AG08470 (cell line): ENCODE data around the gene GPN3.

- RRBS: 47% methylated on average over 2 of the region's 14 CpGs
These were observed 9.8 kb downstream of the FAM222A start for GRCh38 chr12:109723354-109723922.

DNA sequence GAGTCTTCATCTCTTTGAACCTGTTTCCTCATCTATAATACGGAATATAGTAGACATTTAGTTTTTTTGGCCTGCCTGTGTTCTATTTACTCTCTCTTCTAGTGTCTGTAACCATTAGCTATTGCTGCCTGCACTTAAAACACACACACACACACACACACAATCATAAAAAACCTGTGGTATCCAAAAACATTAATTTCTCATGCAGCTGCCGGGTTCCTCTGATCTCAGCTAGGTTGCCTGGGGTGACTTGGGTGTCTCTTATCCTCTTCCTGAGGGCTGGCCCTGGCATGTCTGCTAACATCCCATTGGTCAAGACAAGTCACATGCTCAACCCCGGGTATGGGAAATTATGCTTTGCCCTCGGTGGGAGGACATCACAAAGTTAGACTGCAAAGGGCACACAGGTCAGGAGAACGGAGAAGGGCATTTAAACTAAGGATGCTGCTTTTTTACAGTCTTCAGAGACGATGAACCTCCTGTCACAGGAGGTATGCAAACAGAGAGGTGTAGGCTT lies 55.7 kb downstream of the TRPV4 start:
- RRBS: 0% methylated on average over 1 of the region's 6 CpGs

- RRBS: no CpG with 5 or more reads among the region's 21 CpGs
These were observed 43.6 kb downstream of the GIT2 start for GRCh38 chr12:109952137-109953426.

GRCh38 chr12:110233444-110233891 lies 47.6 kb upstream of the ATP2A2 start:
- RRBS: no CpG with 5 or more reads among the region's 6 CpGs

- RRBS: no CpG with 5 or more reads among the region's 9 CpGs
These were observed 33.4 kb upstream of the ATP2A2 start for GRCh38 chr12:110247609-110248062.

- RRBS: no CpG with 5 or more reads among the region's 2 CpGs
These were observed 48.5 kb downstream of the ANAPC7 start for GRCh38 chr12:110355126-110355378.

- RRBS: no CpG with 5 or more reads among the region's 24 CpGs
These were observed 31.9 kb downstream of the ANAPC7 start for GRCh38 chr12:110371090-110372434.

- RRBS: under 1% methylated on average over 41 of the region's 93 CpGs
These were observed at the start of gene GPN3 for GRCh38 chr12:110467850-110469034. Gene GPN3 (minus strand): TSS chr12:110468257.

GRCh38 chr12:110502434-110502708 lies 240 bp downstream of the RAD9B start:
- RRBS: no CpG with 5 or more reads among the region's 8 CpGs

DNA sequence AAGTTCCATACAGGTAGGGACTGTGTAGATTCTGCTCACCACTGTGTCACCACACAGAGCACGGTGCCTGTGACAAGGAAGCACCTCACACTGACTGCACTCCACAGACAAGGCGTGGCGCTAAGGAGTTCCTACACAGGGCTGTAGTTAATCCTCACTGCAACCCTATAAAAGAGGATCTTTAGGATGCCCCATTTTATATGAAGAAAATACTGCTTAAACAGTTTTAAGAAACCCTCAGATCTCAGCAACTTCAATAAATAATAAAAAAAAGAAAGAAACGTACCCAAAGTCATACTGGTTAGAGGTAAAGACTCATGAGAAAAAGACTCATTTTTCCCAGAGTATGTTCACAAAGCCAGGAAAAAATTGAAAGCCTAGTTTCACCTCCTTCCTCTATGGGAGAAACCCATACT lies 36.9 kb downstream of the RAD9B start:
- RRBS: no CpG with 5 or more reads among the region's 4 CpGs

DNA sequence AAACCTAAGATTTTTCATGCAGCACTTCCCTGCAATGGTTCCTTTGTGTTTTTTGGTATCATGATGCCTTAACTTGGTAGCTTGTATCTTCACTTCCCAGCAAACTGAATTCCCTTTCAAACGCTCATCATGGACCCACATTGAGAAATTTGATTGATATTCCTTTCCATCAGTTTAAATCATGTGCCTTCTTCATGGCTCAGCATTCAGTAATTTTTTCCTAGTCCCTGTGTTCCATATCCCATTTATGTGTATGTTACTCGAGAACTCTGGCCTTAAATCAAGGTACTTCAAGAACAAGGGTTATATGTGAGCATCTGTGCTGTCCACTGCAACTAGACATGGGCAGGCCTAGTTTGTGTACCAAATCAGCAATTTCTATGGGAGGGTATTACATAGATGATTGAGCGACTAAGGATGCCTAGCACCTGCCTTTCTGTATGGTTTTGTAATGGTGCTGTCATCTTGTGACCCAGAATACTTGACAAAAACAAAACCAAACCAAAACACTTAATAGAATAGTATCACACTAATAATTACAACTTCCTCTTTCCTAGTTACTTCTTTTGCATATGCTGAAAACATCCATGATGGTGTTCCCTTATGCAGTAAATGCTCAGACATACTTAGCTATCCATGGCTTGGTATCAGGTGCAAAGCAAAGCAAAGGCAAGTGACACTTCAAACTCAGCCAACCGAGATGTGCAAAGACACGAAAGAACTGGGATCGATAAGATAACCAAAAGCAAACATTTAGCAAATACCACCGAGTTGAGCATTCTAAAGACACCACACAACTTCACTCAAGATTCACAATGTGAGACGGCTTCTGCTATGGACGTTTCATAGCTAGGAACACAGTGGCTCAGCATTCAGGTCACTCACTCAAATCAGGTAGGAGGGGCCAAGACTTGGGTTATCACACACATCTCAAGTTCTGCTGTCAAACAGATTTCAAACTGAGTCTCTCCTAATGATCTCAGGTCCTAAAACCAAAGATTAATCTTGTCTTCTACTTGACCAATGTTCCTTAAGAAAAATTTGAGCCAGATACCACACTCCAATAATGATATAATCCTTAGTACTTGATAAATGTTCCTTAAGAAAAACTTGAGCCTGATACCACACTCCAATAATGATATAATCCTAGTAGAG lies 24.4 kb downstream of the PPP1CC start:
- RRBS: no CpG with 5 or more reads among the region's 9 CpGs

DNA sequence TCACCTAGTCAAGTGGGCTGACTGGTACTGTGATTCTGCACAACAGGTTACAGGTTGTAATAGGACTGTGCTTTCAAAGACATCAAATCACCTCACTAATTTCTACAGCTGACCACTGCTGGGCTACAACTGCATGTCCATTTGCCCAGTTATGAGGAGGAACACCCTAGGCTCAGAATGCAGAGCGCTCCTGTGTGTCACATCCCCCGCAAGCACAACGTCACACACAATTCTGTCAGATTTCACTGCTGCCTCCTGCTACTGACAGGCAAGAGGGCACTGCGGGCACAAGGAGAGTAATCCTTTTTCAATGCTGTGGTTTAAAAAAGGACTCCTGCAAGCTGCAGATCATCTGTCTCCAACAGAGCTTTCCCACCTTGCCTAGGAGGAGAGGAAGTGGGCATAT lies 4.2 kb downstream of the PPP1CC start:
- RRBS: no CpG with 5 or more reads among the region's 4 CpGs

- RRBS: 15% methylated on average over 3 of the region's 28 CpGs
These were observed 3.1 kb downstream of the CUX2 start for GRCh38 chr12:111036870-111037598.

- RRBS: no CpG with 5 or more reads among the region's 14 CpGs
These were observed 7.8 kb downstream of the PHETA1 start for GRCh38 chr12:111360903-111361649.

DNA sequence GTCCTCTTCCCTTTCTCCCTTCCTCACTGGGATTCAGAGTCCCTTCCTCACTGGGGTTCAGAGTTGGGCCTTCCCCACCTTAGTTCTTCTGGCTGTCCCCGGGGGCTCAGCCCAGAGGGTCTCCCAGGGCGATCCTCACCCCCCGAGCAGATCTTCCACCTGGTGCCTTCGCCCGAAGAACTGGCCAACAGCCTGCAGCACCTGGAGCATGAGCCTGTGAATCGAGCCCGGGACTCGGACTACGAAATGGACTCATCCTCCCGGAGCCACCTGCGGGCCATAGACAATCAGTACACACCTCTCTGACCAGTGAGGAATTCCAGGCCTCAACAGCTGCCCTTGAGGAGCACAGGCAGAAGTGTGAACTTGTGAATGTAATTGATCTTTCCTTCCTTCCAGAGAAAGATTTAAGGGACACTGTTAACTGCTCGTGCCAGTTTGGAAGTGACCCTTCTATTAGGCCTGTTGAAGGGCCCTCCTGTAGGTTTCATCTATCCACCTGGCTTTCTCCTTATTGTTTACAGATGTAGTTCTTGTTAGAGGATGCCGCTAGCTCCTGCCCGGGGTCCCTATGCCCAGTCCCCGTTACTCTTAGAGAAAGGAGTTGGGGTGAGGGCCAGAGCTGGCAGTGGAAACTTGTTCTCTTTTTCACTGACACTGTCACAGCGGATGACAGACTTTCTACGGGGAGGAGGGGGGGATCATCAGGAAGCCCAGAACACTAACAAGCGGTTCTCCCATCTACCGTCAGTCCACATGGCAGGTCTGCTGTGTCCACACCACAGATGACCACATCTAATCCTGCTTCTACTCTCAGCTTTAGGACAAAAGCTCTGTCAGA lies 42.5 kb downstream of the SH2B3 start:
- RRBS: no CpG with 5 or more reads among the region's 19 CpGs

DNA sequence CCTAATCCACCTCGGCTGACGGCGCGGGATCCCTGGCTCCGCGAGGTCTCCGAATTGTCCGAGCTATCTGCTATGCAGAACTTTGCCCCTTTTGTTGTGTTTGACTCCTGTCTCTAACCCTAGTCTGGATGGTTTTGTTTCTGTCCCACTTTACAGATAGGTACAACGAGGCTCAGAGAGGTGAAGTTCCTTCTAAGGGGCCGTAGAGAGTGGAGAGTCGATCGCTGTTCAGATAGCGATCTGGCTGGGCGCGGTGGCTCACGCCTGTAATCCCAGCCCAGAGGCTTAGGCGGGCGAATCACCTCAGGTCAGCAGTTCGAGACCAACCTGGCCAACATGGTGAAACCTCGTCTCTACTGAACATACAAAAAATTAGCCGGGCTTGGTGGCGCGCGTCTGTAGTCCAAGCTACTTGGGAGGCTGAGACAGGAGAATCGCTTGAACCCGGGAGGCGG lies 369 bp downstream of the ACAD10 start:
- RRBS: no CpG with 5 or more reads among the region's 27 CpGs

- RRBS: no CpG with 5 or more reads among the region's 22 CpGs
These were observed 8.9 kb downstream of the ALDH2 start for GRCh38 chr12:111775198-111776554.

DNA sequence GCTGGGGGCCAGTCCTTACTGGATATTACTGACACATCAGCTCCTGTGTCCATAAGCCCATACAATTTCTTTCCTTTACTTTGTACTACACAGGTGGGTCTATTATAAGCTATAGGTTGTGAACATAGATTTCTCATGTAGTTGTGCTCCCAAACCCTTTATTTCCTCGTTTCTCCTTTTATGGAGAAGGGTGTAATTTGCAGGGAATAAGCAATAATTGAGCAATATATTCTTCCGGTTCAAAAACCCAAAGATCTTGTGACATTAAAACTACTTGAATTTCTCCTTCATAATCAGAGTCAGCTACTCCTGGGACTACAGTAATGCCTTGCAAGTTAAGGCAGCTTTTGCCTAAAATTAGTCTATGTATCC lies 19.2 kb upstream of the MAPKAPK5 start:
- RRBS: no CpG with 5 or more reads among the region's 2 CpGs

DNA sequence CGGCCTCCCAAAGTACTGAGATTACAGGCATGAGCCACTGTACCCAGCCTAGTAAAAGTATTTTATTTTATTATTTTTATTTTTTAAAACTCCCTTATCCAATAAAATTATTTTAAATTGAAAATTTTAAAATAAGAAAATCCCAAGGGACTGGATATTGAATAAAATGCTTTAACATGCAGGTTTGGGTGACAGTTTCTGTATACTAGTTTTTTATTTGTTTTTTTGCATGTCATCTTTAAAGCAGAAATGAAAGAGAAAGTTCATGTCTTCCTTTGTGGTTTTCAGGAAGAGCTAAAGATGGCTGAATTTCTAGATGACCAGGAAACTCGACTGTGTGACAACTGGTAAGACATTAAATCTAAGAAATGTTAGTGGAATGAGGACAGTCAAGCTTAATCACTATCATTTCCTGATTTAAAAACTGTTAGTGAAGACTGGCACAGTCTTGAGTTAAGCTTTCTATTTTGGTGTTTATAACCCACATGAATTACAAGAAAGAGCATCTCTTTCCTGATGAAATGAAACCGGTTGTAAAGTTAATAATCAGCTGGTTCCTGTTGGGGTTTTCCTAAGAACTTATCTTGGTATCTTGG lies 5.0 kb downstream of the TRAFD1 start:
- RRBS: no CpG with 5 or more reads among the region's 3 CpGs

GRCh38 chr12:112153466-112154290 lies 28.3 kb downstream of the TRAFD1 start:
- RRBS: 62% methylated on average over 3 of the region's 14 CpGs